Epithelial cell of alveolus of lung (primary cell): ENCODE measurements around a stretch of chr11.

GRCh38 chr11:128451367-128452175 is 135.8 kb downstream of the ETS1 start:
- RAMPAGE, long total RNA = no peak
- RRBS = 34% methylated on average over 12 of the region's 35 CpGs

GRCh38 chr11:128461702-128462764 is 125.3 kb downstream of the ETS1 start:
- RAMPAGE, long total RNA = no peak
- RRBS = no CpG with 5 or more reads among the region's 16 CpGs

- RAMPAGE, long total RNA = no peak
- RRBS = no CpG with 5 or more reads among the region's 8 CpGs
These were observed 110.6 kb downstream of the ETS1 start for GRCh38 chr11:128476537-128477303.

- RAMPAGE, long total RNA = no peak
- RRBS = no CpG with 5 or more reads among the region's 18 CpGs
These were observed 107.4 kb downstream of the ETS1 start for GRCh38 chr11:128479729-128480587.

DNA sequence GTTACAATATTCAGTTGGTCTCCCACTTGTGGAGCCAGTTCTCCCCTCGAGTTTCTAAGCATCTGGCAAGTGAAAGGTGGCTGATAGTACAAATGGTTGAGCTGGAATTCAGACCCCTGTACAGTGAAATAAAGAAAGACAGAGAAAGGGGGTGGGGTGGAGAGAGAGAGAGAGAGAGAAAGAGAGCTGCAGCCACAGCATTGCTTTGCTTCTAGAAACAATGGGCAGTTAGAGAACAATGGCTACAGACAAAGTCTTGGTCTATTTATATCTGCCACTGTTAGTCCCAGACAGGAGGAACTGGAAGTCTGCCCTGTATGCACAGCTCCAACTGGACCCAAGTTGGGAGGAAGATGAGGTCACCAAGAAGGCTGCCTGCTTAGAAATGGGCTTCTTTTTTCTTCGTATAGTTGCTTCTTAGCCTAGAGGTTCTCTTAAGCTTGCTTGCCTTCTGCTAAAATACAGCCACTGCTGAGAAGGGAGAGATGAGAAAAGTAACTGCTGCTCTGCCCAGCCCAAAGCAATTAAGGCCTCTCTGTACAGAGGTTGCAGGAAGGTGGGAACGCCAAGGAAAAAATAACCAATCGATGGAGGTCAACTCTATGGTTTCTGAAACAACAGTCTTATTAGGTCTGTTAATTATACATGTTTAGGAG is 85.4 kb downstream of the ETS1 start:
- RAMPAGE, long total RNA = no peak
- RRBS = no CpG with 5 or more reads among the region's 4 CpGs

DNA sequence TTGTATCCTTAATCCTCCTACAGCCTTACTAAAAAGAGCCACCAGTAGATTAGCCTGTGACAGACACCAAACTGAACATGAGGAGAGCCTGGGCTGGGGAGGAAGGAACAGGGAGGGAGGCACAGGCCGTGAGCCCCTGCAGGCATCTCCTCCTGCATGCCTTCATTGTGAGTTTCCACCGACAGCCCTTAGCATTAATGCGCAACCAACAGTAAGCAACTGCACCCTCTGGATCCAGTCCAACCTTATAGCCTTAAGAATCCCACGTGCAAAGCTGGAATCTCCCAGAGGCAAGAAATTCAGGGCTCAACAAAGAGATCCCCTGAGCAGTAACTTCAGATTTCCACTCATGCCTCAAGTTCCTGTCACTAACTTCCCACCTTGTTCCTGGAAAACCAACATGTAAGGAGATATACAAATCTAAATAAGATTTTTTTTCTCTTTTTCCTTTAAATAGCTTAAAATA is 84.6 kb downstream of the ETS1 start:
- RAMPAGE, long total RNA = no peak
- RRBS = no CpG with 5 or more reads among the region's 4 CpGs

DNA sequence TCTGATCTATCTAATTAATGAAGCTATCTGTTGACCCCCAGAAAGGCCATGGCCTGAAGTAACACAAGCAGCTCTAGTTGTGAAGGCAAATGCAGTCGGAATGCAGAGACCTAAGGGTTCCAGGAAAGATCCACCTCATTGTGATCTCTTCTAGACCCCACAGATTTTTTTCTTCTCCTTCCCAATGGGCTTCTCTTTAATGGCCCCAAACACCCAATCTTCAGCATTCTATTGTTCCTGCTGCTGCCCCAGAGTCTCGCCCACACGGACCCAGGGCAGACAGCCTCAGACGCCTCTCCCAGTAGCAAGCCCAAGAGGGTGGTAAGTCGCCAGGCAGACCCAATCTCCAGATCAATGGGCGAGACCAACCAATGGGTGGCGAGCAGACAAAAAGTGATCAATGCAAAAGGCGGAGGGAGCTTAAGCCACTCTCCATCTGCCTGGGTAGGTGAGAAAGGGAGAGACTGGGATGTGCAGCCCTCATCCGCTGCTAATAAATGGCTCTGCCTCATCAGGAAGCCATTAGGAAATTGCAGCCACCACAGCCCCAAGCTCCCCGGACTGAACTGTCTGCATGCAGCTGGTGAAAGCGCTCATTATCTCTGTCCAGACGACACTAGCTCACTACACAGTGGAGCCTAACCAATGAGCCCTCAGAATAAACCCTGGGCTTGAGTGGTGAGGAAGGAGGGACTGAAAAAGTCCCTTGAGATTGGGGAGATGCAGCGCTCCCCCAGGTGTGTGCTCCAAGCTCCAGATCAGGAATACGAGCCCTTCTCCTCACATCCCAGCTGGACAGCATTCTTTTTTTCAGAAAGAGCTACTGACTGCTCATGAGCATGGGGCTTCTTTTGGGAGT is 81.8 kb downstream of the ETS1 start:
- RAMPAGE, long total RNA = no peak
- RRBS = no CpG with 5 or more reads among the region's 14 CpGs

GRCh38 chr11:128520821-128521628 is 66.3 kb downstream of the ETS1 start:
- RAMPAGE, long total RNA = no peak
- RRBS = no CpG with 5 or more reads among the region's 11 CpGs

- RAMPAGE, long total RNA = no peak
- RRBS = no CpG with 5 or more reads among the region's 14 CpGs
These were observed 6.0 kb downstream of the TP53AIP1 start for GRCh38 chr11:128936556-128937144.

GRCh38 chr11:128974247-128974922 is 31.7 kb upstream of the TP53AIP1 start:
- RAMPAGE, long total RNA = no peak
- RRBS = no CpG with 5 or more reads among the region's 7 CpGs

- RAMPAGE, long total RNA = no peak
- RRBS = no CpG with 5 or more reads among the region's 9 CpGs
These were observed 48.8 kb downstream of the ARHGAP32 start for GRCh38 chr11:129143070-129143898.

DNA sequence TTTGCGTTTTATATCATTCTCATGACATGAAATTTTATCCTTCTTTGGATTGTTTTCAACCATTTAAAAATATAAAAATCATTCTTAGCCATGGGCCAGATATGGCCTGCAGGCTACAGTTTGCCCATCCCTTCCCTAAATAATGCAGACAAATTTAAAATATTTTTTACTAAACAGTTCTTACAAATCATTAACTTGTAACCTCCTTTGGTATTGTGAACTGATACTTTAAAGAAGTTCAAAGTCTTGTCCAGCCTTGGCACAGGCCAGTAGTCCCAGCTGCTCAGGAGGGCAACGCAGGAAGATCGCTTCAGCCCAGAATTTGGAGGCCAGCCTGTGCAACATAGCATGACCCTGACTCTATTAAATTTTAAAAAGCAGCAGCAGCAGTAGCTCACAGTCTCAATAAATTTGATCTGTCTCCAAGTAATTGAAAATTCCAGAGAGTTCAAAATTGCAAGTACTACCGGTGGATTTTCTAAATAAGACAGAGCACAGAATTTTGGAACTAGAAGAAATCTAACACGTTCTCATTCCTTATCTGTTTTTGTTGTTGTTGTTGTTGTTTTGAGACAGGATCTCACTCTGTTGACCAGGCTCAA is 83.7 kb upstream of the ARHGAP32 start:
- RAMPAGE, long total RNA = no peak
- RRBS = no CpG with 5 or more reads among the region's 5 CpGs

GRCh38 chr11:129313470-129314024 is 62.1 kb upstream of the BARX2 start:
- RAMPAGE, long total RNA = no peak
- RRBS = no CpG with 5 or more reads among the region's 6 CpGs

- RAMPAGE, long total RNA = no peak
- RRBS = no CpG with 5 or more reads among the region's 10 CpGs
These were observed 172.3 kb upstream of the TMEM45B start for GRCh38 chr11:129643032-129643991.

DNA sequence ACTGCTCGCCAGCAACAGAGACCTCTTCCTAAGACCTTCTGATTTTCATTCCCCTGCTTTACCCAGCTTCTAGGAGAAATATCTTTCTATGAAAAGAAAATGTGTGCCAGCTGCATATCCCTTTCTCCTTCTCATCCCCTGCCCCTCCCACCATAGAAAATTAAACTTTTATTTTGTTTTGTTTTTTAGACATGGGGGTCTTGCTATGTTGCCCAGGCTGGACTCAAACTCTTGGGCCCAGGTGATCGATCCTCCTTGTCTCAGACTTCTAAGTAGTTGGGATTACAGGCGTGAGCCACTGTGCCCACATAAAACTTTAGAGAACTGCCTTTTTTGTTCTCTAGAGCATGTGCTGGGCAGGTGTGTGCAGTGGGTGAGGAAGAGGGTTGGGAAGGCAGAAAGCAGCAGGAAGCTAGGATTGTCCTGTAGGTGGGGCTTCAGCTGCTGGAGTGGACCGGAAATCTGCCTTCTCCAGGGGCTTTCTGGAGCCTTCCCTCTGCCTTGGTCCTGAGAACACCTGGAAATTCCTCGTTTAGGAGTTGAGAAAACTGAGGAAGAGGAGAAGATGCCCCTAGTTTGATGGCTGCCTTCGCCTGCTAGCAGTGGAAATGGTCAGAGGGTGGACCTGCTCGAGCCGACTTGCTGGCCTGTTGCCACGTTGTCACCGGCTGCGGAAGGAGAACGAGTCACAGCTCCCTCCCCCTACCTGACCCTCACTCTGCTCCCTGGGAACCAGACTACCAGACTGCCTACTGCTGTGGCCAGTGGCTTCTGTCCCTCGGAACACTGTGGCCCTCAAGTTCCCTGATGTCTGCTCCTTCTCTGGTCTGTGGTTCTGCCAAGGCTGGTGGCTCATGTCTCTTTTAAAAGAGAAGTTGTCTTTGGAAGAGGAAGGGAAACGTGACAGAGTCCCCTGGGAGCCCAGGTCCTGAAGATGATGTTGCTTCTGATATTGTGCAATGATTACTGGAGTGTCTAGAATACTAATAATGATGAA is 4.0 kb downstream of the ST14 start:
- RAMPAGE, long total RNA = no peak
- RRBS = no CpG with 5 or more reads among the region's 14 CpGs

DNA sequence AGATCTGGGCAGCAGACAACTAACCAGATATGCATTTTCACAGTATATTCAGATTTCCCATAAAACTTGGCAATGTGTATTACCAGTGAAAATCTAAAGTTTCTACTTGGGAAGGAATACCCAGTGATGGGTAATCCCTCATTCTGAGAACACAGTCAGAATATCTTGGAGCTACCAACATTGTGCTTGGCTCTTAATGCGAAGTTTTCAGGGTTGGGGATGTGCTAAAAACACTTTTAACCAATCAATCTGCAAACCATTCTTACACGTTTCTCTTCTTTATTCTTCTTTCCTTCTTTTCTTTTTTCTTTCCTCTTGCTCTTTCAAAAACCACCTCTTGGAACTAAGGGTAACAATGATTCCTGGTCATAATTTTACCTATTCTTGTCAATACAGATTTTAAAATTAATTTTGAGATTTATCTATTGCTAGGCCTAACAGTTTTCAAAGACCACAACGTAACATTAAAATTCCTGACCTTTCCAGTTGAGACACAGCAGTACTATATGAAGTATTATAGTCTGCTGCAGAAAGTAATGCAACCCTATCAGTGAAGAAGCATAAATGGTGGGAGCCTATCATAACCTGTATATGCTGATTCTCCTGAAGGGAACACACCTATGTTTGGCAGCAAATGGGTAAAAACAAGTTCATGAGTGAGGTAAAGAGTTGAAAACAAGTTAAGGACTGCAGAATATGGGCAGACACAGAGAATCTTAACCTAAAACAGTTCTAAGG is 72.0 kb downstream of the ST14 start:
- RAMPAGE, long total RNA = no peak
- RRBS = no CpG with 5 or more reads among the region's 3 CpGs

- RAMPAGE, long total RNA = no peak
- RRBS = no CpG with 5 or more reads among the region's 9 CpGs
These were observed 359 bp upstream of the ZBTB44 start for GRCh38 chr11:130315144-130315407.

- RAMPAGE, long total RNA = no peak
- RRBS = no CpG with 5 or more reads among the region's 4 CpGs
These were observed 4.0 kb upstream of the ZBTB44 start for GRCh38 chr11:130318739-130319057.

- RAMPAGE, long total RNA = no peak
- RRBS = no CpG with 5 or more reads among the region's 6 CpGs
These were observed 87.1 kb downstream of the ADAMTS15 start for GRCh38 chr11:130535474-130535943.

- RAMPAGE, long total RNA = no peak
- RRBS = no CpG with 5 or more reads among the region's 5 CpGs
These were observed 205.3 kb downstream of the ADAMTS15 start for GRCh38 chr11:130653644-130654166.